Camera-type eye (tissue), 1 donor: ENCODE results near the genes ZBTB1 and SPTB.

DNA sequence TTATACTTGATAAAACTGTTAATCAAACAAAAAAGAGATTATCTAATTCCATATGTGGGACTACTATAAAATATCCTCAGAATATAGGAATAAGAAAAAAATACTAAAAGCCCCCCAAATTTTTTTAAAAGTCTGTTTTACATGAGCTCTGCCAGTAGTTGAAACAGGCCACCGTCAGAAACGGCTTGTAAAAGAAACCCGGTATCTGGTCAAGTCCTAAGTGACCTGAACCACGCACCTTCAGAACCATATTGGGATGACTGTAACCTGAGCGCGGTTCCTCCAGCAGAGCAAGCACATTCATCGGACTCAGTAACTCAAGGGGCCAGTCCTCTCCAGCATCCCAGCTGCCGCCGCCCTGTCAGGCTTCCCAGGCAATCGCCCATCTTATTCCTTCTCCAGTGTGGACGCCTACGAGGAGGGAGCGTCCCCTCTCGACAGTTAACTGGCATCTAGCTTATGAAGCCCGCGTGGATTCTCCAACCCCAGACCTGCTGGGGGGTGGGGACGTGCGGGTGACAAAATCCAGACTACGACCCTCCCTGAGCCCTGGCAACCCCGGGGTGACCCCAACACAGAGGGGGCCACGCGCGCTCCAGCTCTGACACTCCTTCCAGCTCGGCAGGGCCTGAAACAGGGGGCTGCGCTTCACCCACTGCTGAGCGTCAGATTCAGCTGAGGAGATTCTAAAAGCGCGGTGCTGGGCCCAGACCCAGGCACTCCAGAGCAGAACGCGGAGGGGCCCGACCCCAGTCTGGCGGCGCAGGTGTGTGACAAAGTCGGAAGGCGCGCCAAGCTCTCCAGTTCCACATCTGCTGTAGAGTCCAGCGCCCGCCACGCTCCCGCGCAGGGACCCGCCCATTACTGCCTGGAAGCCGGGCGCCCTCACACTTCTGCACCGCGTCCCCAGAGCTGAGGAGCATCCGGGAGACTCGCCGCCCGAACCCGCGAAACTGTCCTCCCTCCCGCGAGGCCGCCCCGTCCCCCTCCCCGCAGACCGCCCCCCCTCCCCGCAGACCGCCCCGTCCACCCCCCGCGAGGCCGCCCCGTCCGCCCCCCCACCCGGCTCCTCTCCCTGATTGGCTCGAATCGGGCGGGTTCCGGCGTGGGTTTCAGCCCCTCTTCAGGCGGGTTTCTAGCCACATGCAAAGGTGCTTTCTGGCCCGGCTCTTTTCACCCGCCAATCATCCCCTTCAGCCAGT, 43.9 kb upstream of the ESR2 start:
- RAMPAGE, long total RNA: no peak

GRCh38 chr14:64447953-64448653, 17.2 kb upstream of the AKAP5 start:
- RAMPAGE, long total RNA: no peak

DNA sequence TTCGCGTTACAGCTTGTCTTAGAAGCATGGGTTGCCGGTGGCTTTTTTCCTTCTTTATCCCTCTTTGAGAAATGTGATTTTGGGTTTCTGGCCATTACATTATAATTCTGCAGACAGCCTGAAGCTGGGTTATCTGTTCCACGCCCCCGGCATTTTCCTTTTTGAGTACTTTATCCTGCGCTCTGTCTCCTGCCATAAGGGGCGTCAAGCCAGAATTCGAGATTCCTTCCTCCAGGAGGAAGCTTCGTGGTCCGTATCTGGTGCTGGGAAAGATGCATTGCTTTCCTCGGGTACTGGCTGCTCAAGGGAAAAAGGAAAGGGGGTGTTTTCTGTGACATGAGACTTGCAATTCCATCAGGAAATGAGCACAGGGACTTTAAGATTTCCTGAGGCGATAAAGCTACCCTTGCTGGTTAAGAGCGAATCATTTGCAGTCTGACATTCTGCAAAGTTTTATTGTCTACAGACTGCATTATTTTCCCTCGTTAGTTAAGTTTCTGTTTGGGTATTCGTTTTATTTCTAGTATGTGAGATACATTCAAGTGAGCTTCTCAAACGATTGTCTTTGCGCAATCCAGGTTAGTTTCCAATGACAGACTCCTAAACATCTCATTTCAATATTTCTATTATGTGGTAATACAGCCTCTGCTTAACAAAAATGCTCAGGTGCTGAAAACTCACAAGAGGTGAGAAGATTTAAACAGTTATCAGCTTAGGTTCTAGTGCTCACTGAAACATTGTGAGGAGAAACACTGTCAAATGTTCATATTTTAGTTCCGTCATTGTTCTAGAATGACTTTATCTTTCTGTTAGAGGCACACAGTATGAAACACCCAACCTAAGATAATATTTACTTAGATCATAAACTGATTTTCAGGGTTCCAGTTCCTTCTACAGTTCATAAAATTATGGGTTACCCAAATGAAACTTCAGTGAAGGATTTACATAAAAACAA, 797 bp downstream of the AKAP5 start:
- RAMPAGE, long total RNA: no peak

DNA sequence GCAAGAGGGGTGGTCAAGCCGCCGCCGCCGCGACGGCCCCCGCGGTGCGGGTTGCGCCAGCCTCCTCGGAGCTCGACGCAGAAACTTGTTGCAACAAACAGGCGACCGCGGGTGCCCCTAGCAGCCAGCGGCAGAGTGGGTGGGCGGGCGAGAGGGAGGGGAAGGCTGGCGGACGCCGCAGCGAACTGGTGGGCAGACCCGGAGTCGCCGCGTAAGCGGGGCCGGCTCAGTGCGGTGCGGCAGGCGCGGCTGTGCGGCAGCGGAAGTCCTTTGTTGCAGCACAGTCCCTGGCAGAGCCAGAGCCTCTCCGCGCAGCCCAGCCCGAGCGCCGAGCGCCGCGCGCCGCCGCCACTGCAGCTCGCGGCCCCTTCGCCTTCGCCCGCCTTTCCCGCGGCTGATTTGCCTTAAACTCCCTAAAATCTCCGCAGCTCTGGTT, at the start of gene ZBTB1:
Gene ZBTB1 (plus strand): TSS at position 273 of the 436 bp plus-strand sequence.
- RAMPAGE, long total RNA: no peak

- RAMPAGE, long total RNA: no peak
These were observed 2.2 kb downstream of the ZBTB1 start for GRCh38 chr14:64506699-64507329.

DNA sequence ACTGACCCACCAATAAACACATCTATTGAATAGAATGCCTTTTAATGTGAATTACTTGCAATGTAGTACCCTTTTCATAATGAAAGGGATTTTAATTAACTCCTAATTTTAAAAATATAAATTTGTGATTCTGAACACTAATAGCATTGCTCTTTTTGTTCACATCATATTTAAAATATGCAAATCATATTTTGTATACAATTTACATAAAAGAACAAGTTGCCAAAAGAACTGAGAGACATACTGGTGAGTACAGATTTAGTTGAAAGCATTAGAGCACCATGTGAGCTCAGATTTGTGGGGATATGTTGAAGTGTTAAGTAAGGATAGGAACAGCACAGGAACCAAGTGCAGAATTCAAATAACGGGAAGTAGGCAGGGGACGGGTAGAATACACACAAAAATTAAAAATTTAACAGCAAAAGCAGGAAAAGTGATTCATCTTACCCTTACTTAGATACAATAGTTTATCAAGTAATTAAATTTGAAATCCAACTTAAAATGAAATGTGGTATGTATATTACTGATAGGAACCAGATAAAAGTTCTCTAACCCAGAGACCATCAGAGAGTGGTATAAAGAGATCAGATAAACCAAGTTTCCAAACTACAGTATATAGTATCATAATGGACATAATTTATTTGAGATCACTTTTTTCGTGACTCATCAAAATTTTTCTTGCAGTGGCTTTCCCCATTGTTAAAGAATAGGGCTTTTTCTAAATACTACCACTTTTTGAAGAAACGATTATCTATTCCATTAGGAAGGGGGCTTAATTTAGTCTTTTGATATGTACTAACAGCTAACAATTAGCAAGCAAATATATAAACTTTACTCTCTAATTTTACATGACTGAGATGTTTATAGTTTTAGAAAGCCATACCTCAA, 15.4 kb upstream of the HSPA2 start:
- RAMPAGE, long total RNA: no peak

GRCh38 chr14:64628832-64629638, 75.2 kb upstream of the PLEKHG3 start:
- RAMPAGE, long total RNA: no peak

DNA sequence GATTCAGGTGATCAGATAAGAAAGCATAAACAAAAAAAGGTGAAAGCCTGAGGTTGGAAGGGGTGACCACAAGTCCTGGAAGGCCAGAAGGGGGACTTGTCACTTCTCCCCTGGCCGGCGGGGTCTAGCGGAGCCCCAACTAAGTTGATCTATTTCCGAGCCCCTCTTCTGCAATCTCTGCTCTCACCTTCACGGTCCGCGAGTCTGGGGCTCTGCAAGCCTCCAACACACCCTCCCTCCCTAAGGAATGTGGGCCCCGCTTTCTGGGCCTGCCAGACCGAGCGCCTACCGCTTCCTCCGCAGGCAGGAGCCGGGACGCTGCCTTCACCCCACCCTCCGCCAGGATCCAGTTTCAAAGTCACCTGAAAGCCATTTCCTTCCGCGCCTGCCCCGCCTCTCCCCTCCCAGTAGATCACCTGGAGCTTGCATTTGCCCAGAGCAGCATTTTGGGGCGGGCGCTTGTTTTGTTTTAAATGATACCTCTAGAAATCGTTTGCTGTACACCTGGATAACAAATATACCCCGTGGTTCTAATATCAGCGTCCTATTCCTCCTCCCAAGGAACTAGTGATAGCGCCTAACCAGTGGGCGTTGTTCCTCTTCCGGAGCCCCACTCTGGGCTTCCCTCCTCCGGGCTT, 1.2 kb upstream of the PLEKHG3 start:
- RAMPAGE, long total RNA: no peak

DNA sequence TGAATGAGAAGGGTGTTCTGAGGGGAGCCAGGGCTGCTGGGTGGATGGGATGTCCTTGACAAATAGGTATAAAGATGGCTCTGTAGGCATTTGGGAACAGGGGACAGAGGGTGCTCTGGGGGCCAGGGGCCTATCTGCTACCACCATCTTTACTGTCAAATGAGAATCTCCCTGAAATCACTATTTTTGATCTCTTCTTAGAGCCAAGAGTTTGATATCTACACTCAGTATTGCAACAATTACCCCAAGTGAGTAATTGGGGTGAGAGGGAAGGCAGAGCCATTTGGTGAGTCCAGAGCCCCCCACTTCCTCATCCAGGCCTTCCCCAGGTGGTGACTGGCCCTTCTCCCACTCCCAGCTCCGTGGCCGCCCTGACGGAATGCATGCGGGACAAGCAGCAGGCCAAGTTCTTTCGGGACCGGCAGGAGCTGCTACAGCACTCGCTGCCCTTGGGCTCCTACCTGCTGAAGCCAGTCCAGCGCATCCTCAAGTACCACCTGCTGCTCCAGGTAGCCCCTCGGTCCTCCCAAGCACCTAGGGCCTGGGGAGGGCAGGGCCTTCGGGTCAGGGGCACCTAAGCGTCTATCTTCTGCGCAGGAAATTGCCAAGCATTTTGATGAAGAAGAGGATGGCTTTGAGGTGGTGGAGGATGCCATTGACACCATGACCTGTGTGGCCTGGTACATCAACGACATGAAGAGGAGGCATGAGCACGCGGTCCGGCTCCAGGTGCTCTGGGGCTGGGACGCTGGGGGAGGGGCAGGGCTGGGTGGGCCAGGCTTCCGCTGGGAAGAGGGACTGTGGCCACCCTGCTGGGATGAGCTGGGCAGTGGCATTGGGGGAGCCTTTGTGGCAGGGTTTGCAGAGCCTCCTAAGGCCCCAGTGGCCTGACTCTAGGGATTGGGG, 26.5 kb downstream of the PLEKHG3 start:
- RAMPAGE, long total RNA: no peak

DNA sequence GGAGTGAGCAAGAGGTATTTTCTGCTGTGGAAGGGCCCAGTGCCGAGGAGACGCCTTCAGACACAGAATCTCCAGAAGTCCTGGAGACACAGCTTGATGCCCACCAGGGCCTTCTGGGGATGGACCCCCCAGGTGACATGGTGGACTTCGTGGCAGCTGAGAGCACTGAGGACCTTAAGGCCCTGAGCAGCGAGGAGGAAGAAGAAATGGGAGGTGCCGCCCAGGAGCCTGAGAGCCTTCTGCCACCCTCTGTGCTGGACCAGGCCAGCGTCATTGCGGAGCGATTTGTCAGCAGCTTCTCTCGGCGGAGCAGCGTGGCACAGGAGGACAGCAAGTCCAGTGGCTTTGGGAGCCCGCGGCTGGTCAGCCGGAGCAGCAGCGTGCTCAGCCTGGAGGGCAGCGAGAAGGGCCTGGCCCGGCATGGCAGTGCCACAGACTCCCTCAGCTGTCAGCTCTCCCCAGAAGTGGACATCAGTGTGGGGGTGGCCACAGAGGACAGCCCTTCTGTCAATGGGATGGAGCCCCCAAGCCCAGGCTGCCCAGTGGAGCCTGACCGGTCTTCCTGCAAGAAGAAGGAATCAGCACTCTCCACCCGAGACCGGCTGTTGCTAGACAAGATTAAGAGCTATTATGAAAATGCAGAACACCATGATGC, 37.0 kb downstream of the PLEKHG3 start:
- RAMPAGE, long total RNA: no peak

GRCh38 chr14:64763541-64764081, 59.4 kb downstream of the PLEKHG3 start:
- RAMPAGE, long total RNA: no peak

- RAMPAGE, long total RNA: no peak
These were observed 37.8 kb downstream of the SPTB start for GRCh38 chr14:64841829-64842471.

- RAMPAGE, long total RNA: no peak
These were observed at the start of gene SPTB for GRCh38 chr14:64879142-64880352. Gene SPTB, minus strand, starts transcription at chr14:64879907.

DNA sequence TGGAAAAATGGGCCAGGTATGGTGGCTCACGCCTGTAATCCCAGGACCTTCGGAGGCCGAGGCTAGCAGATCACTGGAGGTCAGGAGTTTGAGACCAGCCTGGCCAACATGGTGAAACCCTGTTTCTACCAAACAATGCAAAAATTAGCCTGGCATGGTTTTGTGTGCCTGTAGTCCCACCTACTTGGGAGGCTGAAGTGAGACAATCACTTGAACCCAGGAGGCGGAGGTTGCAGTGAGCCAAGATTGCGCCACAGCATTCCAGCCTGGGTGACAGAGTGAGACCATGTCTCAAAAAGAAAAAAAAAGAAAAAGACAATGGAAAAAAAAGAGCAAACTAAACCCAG, 5.3 kb downstream of the CHURC1 start:
- RAMPAGE, long total RNA: no peak

- RAMPAGE, long total RNA: no peak
These were observed 593 bp downstream of the GPX2 start for GRCh38 chr14:64941964-64942340.

GRCh38 chr14:64950836-64951607, 8.5 kb upstream of the GPX2 start:
- RAMPAGE, long total RNA: no peak

DNA sequence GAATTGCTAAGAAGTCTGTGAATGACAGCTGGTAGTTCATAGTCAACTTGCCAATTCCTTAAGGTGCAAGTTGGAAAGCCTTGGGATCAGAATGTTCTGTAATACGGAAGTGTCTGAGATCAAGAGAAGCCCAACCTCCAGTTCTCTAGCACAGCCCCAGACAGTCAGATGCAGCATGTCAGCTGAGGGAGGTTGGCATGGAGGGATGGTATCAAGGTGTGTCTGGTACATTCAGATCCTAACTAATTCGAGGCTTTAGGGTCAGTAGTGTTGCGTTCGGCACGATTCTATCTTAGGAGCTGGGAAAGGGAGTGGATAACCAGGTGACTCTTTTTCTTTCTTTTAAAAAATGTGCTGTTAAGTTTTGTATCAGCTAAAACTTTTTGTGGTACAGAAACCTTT, 38.3 kb downstream of the FNTB start:
- RAMPAGE, long total RNA: no peak

DNA sequence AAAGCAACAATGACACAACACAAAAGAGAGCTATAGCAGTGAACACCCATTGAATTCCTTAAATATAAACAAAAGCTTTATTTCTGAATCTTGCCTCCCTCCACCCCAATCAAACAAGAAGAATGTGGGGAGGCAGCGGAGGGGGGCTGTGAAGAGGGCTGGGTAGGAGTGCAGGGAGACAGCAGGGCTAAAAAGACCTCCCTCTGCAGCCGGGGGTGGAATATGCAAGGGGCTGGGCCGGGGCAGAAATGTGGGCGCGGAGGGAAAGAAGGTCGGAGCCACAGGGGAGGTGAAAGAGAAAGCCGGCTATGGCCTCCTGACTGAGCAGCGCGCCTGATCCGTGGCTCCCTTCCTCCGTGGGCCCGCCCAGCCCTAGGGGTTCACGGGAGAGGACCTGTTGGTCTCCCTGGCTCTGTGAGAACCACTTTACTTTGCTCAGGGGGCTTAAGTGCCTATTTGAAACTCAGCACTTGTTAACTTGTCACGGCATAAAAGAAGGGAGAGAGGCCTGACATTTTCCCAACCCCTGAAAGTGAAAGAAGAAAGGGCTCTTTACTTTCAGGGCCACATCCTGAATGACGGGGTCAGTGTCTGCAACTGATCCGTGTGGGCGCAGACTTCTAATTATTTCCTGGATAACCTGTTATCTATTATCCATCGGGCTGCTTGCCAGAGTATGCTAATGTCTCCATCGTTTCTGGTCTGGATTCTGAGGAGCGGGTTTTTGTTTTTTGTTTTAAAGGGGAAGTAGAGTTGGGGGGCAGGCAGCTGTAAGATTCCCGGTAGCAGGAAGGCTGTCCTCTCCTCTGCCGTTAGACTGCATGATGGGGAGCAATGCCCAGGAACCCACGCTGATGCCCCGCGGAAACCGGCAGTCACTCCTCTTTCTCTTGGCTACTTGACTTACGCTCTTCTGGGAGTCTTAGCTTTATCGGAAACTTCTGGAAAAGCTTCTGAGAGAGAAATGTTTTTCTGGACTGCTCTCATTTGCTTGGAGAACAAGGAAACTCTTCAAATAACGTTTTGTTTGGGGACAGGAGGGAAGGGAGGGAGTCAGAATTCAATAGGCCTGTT, 127.5 kb upstream of the MAX start:
- RAMPAGE, long total RNA: no peak

DNA sequence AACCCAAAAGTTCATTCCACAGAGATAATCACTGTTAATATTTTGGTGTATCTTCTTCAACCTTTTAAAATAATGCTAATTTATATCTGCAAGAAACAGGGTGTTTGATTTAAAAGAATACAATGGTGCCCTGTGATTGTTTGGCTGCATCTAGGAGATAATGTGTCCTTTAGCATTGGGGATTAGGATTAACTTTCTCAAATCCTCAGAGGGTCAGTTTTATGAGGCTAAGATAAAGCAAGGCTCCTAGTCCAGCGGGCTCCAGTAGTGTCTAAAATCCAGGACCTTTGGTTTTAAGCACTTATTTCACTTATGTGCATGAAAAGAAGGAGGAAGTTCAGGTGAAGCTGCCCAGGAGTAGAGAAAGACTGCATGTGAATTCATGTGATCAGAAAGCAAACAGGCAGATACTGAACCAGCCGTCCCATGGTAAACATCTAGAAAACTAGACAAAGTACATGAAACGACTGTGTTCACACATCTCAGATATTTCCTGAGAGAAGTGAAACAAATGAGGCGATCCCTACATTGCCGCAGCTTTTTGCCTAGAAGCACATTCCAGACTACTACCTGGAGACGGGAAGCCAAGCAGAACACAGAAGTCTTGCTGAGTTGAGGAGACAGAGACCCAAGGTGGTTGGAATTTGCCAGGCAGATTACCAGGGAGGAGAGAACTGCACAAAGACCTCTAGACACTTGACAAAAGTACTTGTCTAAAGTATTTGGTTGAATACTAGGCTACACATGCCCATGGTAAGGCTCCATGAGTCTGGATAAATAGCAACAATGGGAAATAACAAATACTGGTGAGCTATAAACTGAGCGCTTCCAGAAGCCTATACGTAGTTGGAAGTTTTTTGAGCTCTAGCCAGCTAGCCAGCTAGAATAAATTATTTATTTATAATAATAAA, 129.2 kb upstream of the MAX start:
- RAMPAGE, long total RNA: no peak

DNA sequence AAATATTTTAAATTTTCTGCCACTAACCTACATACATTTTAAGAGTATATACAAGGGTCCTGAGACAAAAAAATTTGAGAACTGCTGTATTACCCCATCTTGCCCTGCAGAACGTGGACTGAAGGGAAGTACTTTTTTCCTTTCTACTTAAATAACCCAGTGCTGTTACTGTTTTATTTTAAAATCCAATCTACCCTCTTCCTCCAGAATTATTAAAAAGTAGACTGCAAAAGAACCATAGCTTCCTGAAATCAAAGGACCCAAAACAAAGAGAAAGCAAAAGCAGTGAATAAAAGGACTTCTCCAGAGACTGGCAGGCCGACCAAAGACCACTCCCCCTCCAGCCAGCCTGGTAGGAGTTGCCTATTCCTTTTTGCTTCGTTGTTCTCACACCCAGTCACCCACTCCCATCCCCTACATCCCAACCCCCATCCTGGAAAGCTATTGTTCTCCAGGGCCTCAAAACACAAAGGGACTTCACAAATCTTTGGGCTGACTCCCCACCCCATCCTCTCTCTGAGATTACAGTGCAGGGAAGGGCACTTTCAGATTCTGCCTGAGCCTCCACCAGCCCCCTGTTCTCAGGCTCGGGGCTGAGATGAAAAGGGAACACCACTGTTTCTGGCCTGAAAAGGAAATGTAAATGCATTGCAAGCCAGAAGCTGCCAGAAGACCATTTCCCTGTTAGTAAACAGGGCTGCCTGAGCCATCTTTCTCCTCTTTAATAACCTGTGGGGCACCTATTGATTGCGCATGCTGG, 130.6 kb upstream of the FUT8 start:
- RAMPAGE, long total RNA: no peak